ENCODE measurements around a stretch of chr9.

GRCh38 chr9:114902542-114903493 lies 27.6 kb downstream of the TNFSF8 start:
- RRBS = no CpG with 5 or more reads among the region's 3 CpGs

- RRBS = no CpG with 5 or more reads among the region's 5 CpGs
Observed at GRCh38 chr9:114929121-114929905, 1.1 kb downstream of the TNFSF8 start.

GRCh38 chr9:115035823-115036710 lies 81.9 kb downstream of the TNC start:
- RRBS = no CpG with 5 or more reads among the region's 17 CpGs

- RRBS = no CpG with 5 or more reads among the region's 3 CpGs
Observed at GRCh38 chr9:115068727-115069330, 49.1 kb downstream of the TNC start.

GRCh38 chr9:115203088-115203779 lies 85.3 kb upstream of the TNC start:
- RRBS = no CpG with 5 or more reads among the region's 2 CpGs

- RRBS = no CpG with 5 or more reads among the region's 7 CpGs
Observed at GRCh38 chr9:115944532-115945281, 208.9 kb upstream of the PAPPA start.

DNA sequence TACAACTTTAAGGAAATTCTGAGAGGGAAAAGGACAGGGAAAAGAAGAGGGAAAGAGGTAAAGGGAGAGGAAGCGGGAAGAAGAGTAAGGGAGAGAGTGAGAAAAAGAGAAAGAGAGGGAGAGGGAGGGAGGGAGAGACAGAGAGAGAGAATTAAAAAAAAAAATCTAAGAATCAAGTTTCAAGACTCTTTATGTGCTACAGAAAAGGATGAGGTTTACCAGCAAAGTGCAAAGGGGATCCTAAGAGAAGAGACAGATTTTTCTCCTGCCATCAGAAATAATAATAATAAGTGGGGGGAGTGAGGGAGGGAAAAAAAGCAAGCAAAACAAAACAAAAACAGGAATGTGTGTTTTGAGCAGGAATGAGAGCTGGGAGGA lies 596 bp upstream of the PAPPA start:
- RRBS = no CpG with 5 or more reads among the region's 1 CpG

- RRBS = 4% methylated on average over 6 of the region's 27 CpGs
Observed at GRCh38 chr9:116156571-116157361, 3.2 kb downstream of the PAPPA start.

DNA sequence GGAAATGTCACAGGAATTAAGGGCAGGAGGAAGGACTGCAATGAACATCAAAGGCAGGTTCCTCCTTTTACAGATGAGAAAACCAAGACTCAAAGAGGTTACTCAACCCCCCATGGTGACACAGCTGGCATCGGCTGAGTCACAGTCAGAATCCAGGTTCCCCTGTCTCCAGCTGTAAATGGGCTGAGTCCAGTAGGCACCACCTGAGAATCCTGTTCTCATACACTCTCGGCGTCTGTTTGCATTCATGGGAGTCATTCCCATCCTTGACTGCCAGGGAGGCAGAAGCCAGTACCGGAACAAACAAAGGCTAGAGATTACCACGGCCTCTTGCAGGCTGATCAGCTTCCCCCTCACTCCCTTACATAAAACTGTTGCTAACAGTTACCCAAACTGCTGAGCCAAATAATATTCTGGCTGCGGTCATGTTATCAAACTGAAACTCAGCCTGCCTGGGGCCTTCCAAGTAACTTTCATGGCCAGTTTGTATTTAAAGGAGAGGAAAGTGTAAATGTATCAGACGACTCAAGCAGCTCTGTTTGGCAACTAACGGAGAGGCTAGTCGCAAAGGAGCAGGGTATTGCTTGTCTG lies 201.7 kb downstream of the PAPPA start:
- RRBS = no CpG with 5 or more reads among the region's 9 CpGs

GRCh38 chr9:116365286-116365768 lies 211.7 kb downstream of the PAPPA start:
- RRBS = no CpG with 5 or more reads among the region's 9 CpGs

DNA sequence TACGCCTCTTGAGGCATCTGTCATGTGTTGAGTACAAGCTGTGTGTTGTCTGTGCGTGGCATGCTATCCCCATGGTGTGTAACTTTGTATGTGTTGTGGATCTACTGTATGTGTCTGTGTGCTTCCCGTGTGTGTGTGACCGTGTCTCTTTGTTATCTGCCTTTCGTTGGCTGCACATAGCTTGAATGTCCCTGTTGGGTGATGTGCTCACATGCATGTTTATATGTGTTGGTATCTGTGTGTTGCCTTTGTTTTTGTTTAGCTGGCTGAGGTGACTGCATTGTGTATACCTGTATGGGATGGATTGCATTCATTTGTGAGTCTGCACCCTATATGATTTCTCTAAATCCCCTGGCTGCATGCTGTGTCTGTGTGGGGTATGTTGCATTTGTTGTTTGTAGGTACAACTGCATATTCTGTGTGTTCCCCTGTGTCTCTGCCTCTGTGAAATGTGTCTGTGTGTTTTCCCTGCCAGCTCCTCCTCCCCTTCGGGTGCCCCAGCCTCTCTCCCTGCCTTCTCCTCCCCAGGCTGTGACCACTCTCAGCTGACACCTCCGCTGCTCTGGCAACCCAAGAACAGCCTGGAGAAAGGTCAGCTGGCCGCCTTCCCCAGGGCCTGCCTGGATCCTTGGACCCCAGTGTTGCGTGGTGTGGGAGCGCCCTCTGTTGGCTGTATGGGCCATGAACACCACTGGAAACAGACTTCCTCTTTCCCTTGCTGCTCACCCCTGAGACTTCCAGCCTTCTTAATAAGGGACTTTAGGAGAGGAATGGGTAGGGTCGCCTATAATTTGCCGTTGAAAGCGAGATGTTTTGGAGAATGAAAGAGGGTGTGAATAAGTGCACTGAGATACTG lies 115.2 kb upstream of the TRIM32 start:
- RRBS = no CpG with 5 or more reads among the region's 13 CpGs

GRCh38 chr9:116695815-116696243 lies 8.7 kb downstream of the TRIM32 start:
- RRBS = no CpG with 5 or more reads among the region's 3 CpGs

DNA sequence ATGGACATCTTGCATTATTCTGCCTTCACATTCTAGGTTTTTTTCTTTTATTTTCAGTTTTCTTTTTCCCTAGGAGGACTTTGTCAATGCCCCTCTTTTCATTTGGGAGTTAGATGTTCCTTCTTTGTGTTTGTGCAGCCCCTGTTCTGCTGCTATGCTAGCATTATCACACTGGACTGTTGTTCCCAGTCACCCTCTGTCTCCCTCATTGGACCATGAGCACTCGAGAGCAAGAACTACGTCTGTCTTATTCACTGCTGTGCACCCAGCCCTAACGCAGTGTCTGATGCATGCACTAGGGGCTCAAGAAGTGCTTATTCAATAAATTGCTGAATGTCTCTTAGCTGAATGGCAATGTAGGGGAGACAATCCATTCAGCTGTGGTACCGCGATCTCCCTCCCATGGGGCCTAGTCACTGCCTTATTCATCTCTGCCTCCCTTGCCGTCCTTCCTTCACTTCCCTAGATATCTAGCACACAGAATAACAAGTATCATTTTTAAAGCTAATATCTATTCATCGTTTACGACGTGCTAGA lies 59.6 kb downstream of the TRIM32 start:
- RRBS = no CpG with 5 or more reads among the region's 9 CpGs

DNA sequence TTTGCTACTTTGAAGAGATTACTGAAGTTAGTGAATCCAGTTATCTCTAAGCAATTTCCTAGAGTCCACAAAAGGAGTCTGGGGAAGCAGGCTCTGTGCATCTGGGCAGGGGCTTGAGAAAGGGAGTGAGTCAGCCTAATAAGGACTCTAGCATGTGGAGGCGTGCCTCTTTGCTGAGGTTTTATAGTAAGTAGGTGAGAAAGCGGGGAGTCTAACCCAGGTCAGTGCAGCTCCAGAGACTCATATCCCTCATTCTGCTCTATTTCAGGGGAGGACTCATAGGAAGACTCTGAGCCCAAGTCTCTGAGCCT lies 149.9 kb downstream of the TRIM32 start:
- RRBS = no CpG with 5 or more reads among the region's 2 CpGs

DNA sequence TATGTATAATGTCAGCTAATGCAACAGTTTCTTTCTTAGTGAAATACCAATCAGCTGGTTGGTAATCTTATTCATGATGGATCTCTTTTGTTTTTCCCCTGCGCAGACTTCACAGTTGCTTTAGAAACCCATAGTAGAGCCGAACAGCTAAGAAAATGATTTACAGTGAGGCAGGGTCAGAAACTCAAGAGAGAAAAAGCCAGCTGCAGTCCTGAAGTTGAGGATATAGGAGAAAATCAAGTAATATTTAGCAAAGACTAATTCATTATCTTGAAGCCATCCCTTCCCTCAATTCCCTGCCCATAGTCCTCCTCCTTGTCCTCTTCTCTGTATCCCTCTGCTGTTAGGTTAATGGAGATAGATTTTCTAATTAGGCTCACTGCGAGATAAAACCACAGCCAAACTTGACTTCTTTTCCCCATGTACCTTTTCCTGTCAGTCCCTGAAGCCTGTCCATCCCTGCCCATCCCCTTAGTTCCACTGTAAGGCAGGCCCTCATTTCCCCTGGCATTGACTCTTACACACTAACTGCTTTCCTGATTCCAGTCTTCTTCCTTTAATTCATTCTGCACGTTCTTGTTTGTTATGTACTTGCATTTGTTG lies 1.1 kb downstream of the TLR4 start:
- RRBS = no CpG with 5 or more reads among the region's 4 CpGs

GRCh38 chr9:117725386-117725641 lies 21.1 kb downstream of the TLR4 start:
- RRBS = no CpG with 5 or more reads among the region's 2 CpGs

DNA sequence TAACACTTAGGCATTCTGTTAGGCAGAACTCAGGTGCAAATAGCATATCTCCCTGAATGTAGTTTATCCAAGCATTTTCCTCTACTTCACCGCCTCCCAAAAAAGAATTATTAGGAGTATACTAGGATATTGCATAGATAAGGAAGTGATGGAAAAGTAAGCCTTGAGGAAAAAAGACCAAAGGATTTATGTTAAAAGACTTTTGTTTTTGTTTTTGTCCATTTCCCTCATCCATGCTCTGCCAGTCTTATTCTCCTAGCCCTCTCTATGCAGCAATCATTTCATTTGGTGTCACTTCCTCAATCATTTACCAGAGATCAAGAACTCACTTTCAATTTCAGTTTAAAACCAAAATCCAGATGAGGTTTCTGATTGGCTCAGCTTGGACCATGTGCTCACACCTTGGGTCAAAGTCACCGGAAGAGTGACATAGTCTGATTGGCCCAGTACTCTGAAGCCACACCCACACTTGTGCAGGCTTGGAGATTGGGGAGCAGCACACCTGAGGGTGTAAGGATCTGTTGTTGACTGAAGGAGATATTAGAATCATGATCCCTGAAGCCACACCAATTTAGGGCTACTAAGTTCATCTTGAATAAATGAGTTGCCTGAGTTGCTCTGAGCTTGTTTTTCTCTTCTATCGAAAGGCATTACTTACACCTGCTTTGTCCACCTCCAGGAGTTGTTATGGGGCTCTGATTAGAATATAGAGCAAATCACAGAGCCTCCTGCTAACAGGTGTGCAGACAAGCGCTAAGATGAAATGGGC lies 79.6 kb downstream of the TLR4 start:
- RRBS = no CpG with 5 or more reads among the region's 4 CpGs

- RRBS = no CpG with 5 or more reads among the region's 2 CpGs
Observed at GRCh38 chr9:119761749-119762365, 392.6 kb upstream of the BRINP1 start.

- RRBS = no CpG with 5 or more reads among the region's 4 CpGs
Observed at GRCh38 chr9:120439921-120440610, 139.9 kb downstream of the CDK5RAP2 start.